Panc1 (cell line): ENCODE data around the genes CCDC9 and INAFM1.

- RRBS, 2 experiments, result no CpG with 5 or more reads among the region's 10 CpGs
These were observed 13.6 kb upstream of the STRN4 start for GRCh38 chr19:46759669-46760435.

DNA sequence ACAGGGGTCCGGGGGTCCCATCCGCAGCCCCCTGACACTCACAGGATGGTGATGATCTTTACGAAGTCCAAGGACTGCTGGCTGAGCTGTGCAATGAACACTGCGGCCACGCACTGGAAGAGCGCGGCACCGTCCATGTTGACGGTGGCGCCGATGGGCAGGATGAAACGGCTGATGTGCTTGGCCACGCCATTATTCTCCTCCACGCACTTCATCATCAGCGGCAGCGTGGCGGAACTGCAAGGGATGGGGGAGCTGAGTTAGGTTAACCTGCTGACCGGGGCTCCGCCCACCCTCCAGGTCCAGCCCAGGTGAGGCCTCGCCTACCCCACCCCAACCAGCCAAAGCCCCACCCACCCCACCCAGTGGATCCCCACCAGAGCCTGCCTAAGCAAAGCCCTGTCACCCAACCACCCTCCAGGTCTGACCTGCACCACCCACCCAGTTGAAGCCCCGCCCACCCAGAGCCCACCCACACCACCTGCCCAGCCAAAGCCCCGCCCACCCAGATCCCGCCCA lies 11.2 kb downstream of the SLC1A5 start:
- RRBS, 2 experiments, result no CpG with 5 or more reads among the region's 23 CpGs

DNA sequence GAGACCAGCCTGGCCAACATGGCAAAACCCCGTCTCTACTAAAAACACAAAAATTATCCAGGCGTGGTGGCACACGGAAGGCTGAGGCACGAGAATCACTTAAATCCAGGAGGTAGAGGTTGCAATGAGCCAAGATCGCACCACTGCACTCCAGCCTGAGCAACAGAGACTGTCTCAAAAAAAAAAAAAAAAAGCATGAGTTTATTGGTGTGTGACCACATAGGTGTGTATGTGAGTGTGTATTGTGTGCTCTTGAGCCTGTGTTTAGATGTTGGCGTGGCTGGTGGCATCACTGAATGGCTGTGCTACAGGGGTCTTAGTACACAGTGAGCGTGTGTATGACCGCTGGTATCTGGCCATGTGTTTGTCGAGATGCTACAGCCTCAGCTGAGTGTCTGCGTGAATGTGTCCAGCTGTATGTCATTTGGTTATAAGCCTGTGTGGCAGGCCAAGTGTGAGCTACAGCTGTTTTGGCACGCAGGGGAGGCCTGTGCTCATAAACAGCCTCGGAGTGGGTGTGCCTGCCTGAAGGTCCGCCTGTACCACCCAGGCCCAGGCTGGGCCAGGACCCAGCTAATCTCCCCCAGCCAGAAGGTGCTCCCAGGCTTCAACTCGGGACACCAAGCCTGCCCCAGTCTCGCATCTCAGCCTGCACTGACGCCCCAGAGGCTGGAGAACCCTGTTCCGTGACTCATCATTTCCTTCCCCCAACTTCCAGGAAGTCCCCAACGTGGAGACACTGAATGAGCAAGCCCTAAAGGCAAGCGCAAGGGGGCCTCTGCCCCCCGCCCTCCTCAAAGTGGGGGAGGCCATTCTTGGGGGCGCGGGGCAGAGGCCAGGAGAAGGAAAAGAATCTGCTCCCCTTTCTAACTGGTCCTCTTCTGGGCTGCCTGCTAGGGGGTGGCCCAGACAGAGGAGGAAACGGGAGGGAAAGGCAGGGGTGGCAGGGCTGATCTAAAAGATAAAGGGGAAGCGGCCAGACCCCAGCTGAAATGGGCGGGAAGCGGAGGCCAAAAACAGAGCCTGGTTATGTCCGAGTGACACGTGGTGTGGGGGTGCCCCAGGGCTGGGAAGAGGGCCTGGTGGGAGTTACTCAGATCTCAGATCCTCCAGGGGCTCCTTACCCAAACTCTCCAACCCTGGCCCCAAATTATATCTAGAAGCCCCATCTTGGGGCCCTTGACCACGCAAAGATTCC lies 2.1 kb downstream of the SLC1A5 start:
- RRBS, 2 experiments, result no CpG with 5 or more reads among the region's 29 CpGs

DNA sequence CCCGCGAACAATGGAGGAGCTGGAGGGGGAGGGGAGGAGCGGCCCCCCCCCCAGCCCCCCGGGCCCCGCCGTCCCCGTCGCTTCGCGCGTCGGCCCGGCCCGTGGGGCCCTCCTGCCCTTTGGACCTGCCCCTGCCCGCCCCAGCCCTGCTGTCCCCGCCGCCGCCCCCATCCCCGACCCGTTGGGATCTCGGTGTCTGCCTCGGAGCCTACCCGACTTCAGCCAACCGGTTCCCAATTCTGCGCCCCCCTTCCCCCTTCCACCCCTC lies 439 bp downstream of the ARHGAP35 start:
- RRBS, 2 experiments, result 1 to 5% methylated on average over 13 of the region's 25 CpGs

- RRBS, 2 experiments, result no CpG with 5 or more reads among the region's 1 CpG
These were observed 4.0 kb downstream of the ARHGAP35 start for GRCh38 chr19:46864870-46865181.

DNA sequence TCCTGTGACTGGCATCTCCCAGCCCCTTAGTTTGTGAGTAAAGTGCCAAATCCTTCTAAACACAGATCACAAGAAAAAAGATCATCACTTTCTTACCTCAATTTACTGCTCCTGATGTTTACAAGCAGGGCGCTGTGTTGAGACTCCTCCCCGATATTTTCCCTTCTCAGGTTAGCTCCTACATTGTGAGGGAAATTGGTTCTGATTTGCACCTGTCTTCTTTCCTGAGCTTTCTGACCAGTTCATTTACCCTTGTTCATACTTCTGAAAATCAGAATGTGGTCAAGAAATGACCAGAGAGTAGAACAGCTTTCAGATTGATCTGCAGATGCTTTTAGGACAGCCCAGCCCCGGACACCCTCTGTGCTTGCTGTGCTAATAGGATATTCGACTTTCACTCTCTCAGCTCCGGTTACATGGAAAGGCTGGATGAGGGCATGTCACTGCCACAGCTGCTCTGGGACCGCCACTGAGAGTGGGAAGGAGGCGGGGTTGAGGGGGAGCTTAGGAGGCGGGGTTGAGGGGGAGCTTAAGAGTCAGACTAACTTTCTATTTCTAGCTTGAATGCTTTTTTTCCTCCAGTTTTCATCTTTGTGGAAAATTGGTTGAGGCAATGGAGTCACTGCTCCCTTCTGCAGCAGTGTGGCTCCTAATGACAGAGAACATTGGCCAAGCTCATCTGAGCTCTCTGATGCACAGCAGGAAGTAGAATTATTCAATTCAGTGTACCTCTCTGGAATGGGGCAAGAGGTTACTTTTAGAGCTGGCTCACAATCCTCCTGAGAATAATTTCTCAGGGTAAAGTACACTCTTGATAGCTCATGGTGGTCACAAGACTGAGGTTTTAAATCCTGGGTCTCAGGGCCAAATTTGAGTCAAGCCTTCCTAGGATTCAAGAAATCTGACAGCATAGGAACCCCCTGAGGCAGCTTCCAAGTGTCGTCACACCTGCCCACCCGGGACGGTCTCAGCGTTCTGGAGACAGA lies 74.7 kb upstream of the NPAS1 start:
- RRBS, 2 experiments, result 95% methylated on average over 3 to 4 of the region's 12 CpGs

GRCh38 chr19:46990956-46991866 lies 28.4 kb upstream of the NPAS1 start:
- RRBS, 2 experiments, result 3 to 12% methylated on average over 6 of the region's 21 CpGs

- RRBS, 2 experiments, result 86 to 93% methylated on average over 2 of the region's 16 CpGs
These were observed 18.6 kb downstream of the ZC3H4 start for GRCh38 chr19:47094622-47095755.

- RRBS, 2 experiments, result no CpG with 5 or more reads among the region's 16 CpGs
These were observed 4.0 kb downstream of the ZC3H4 start for GRCh38 chr19:47109293-47110240.

DNA sequence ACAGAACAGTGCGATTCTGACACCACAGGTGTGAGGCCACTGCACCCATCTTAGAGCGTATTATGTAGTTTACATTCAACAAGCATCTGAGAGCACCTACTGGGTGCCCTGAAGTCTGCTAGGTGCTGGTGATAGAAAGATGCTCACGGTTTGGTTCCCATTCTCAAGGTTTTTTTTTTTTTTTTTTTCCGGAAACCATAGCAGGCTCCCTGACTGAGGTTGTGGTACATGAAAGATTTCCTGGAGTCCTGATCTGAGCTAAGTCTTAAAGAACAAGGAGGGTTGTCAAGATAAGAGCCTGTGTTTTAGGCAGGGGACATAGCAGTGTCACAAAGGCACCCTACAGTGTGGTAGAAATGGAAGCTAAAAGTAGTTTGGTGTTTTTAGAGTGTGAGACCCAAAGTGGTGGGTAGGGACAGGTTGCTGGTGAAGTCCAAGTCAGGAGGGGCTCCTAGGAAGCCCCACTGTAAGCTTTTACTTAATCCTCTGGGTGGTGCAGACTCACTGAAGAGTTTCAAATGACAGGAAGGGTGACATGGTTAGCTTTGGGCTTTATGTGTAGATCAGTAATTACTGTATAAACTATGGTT lies 15.2 kb downstream of the SAE1 start:
- RRBS, 2 experiments, result no CpG with 5 or more reads among the region's 4 CpGs

DNA sequence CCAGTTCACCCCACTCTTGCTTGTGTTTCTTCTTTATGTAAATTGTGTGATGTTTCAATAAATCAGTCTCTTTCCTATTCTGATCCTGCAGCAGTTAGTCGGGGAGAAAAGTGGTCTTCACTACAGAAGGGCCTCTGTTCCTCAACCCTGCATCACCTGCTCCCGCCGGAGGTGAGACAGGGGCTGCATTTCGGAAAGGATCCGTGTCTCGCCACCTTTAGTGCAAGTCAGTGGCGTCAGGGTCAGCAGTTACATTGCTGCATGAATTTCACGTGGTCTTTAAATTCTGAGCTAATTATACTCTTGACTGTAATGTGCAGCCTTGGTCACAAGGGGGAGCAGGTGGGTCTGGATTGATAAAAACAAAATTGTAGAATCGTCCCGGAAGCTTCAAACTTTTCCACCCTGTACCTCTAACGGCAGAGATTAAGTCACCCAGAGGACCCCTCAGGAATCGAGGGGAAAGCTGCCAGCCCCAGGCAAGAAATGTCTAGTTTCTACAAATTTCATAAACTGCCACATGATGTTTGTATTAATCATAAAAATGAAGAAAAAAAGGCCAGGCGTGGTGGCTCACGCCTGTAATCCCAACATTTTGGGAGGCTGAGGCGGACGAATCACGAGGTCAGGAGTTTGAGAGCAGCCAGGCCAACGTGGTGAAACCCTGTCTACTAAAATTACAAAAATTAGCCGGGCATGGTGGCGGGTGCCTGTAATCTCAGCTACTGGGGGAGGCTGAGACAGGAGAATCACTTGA lies 20.3 kb downstream of the BBC3 start:
- RRBS, 2 experiments, result no CpG with 5 or more reads among the region's 20 CpGs

GRCh38 chr19:47229814-47230943 lies 820 bp downstream of the BBC3 start:
- RRBS, 2 experiments, result under 1 to 1% methylated on average over 12 to 17 of the region's 92 CpGs

GRCh38 chr19:47232408-47233259 lies 1.6 kb upstream of the BBC3 start:
- RRBS, 2 experiments, result no CpG with 5 or more reads among the region's 17 CpGs

DNA sequence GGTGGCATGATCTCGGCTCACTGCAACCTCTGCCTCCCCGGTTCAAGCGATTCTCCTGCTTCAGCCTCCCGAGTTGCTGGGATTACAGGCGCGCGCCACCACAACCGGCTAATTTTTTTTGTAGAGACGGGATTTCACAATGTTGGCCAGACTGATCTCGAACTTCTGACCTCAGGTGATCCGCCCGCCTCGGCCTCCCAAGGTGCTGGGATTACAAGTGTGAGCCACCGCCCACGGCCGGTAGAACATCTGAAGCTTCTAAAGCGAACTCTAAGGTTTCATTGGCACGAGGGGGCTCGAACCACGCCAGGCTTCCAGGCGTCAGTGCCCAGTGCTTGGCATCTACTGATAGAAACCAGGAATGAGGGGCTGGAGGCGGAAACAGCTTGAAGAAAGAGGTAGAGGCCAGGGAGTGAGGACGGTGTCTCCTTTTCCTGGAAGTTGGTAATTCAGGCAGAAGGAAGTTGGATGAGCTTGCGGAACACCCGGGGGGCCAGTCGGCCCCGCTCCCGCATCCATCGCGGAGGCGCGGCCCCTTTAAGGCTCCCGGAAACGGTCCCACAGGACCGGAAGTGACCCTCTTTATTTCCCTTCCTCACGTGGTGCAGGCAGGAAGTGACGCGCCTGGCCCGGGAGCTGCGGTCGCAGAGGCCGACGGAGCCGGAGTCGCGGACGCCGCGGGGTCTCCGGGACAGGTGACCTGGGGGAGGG lies at the start of gene CCDC9:
CCDC9 (plus strand) TSS at position 611 of the 711 bp plus-strand sequence.
- RRBS, 2 experiments, result under 1 to 6% methylated on average over 14 of the region's 50 CpGs

DNA sequence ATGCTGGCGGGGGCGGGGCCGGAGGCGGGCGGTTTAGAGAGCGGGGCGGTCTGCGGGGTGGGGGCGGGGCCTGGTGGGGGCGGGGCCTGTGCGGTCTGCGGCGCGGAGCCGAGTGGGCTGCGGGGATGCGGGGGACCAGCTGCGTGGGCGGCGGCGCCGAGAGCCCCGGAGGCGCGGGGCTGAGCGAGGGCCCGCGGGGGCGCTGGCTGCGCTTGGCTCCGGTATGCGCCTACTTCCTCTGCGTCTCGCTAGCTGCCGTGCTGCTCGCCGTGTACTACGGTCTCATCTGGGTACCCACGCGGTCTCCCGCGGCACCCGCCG lies at the start of gene INAFM1:
INAFM1 (plus strand) TSS at position 91 of the 321 bp plus-strand sequence.
- RRBS, 2 experiments, result 4 to 15% methylated on average over 18 of the region's 44 CpGs

GRCh38 chr19:47275116-47276286 lies 816 bp downstream of the INAFM1 start:
- RRBS, 2 experiments, result 29 to 35% methylated on average over 18 to 24 of the region's 59 CpGs

DNA sequence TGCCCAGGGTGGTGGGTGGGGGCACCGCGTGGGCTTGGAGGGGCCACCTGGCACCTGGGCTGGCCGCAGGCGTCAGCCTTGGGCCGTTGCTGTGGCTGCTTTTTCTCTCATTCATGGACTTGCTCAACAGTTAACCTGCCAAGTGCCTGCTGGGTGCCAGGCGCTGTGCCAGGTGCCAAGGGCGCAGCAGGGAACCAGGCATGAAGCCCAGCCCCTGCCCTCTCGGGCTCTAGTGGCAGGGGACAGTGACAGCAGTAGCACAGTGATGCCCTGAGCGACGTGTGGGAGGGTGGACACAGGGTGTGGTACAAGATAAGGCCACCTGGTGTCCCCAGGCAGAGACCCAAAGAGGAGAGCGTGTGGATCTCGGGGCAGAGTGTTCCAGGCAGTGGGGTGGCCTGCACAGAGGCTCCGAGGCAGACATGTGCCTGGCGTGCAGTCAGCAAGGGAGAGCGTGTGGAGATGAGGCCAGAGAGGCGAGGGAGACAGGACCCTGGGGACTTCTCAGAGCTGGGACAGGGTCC lies 28.2 kb downstream of the DHX34 start:
- RRBS, 2 experiments, result no CpG with 5 or more reads among the region's 16 CpGs

GRCh38 chr19:47381727-47382414 lies 32.8 kb downstream of the DHX34 start:
- RRBS, 2 experiments, result no CpG with 5 or more reads among the region's 11 CpGs

DNA sequence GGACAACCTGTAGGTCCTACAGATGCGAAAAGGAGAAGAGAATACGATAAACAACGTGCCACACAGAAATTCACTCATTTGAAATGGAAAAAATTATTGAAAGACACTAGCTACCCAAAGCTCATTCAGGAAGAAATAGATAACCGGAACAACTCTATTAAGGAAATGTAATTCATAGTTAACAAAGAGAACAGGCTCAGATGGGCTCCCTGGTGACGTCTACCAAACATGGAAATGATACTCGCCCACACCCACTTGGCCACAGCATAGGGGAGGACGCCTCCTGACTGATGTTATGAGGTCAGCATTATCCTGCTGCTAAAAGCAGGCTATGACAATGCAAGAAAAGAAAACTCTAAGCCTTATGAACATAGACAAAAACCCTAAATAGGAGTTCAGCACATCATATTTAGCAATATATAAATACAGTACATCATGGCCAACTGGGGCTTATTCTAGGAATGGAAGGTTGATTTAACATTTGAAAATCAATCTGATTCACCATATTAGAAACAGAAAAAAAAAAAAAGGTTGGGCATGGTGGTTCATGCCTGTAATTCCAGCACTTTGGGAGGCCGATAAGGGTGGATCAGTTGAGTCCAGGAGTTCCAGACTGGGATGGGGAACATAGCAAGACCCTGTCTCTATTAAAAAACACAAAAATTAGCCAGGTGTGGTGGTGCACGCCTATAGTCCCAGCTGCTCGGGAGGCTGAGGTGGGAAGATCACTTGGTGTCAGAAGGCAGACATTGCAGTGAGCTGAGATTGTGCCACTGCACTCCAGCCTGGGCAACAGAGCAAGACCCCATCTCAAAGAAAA lies 34.4 kb downstream of the DHX34 start:
- RRBS, 2 experiments, result no CpG with 5 or more reads among the region's 10 CpGs

DNA sequence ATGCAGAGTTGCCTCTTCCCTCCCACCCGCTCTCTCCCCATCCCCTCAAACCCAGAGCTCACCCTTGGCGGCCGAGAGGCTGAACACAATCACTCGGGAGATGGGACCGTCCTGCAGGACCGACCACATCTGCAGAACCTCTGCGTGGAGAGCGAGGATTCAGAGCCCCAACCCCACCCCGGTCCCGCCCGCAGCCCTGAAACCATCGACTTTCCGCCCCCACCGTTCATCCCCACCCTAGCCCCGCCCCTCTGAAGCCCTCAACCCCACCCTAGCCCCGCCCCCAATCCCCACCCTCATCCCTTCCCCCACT lies 4.3 kb downstream of the KPTN start:
- RRBS, 2 experiments, result no CpG with 5 or more reads among the region's 16 CpGs